Cardiac atrium fibroblast (primary cell): Measurements from ENCODE around the genes TOB2, PHF5A and XRCC6.

DNA sequence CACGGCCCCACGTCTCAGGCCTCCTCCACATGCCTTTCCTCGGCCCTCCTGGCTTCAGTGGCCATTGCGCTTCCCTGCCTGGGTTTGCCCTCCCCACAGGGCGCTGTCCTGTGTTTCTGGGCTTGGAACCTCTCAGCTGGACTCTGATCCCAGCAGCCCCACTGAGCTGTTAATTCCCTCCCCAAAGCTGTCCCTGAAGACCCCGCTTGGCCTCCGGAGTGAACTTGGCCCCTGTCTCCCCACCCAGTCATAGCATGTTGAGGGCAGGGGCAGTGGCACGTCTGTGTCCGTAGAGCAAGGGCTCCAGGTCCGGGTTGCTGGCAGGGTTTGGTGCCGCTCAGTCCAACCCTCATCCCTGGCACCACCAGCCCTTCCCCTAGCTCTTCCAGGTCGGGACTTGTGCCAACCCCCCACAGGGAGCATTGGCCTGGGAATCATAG lies 34.4 kb upstream of the TEF start:
- RAMPAGE, long total RNA: no peak

DNA sequence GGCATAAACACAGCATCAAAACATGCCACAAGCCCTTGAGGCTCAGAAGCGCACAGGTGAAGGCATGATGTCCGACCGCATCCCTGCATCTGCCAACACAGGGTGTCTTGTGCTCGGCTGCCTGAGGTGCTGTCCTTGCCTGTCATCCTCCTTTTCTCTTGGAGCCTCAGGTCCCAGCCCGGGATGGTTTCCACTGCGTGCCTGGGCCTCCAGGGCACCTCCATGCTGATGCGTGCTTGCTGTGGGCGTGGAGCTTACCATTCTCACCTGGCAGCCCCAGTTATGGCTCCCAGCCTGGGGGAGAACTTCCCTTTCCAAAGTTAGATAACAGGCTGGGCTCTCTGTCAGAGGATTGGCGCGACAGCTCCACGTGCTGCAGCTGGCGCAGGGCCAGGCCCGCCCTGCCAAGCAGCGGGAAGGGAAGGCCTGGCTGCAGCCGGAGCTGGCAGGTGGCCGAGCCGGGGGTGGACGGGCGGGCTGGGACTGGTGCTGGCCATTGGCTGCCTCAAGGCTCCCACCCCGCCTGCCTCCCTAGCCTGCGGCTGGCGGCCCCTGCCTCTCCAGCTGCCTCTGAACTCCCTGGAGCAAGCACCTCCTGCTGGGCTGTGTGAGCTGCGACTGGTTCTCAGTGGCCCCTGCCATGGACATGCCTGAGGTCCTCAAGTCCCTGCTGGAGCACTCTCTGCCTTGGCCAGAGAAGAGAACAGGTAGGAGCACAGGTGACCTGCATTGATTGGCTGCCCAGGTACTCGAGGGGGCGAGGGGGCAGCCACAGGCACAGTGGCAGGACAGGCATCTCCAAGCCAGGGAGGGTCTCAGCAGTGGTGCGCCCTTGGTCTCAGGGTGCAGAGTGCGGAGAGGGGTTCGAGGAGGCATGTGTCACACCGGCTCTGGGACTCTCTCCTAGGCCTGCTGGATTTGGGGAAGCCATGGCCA lies 14.6 kb upstream of the TEF start:
- RAMPAGE, long total RNA: no peak

DNA sequence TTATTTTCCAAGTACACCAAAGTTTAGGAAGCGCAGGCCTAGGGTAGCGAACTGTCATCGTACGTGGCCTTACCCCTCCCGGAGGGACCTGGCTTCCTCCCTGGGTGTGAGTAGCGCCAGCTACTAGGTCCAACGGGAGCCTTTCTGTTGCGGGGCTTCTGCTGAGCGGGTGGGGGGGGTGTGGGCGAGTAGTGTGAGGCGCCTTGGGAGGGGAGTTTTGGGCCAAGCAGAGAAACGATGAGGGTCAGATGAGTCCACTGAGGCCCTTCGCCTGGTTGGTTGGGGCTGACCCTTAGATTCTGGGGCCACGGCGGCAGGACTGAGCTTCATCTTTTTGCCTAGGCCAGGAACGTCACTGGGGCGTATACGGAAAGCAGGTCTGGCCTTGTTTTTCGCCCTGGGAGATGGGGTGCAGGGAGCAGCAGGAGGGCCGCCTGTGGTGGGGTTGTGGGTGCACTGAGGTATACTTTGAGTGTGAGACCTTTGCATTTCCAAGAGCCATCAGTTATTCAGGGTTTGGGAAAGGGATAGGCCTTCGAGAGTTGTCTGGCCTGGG lies 948 bp downstream of the TEF start:
- RAMPAGE, long total RNA: no peak

DNA sequence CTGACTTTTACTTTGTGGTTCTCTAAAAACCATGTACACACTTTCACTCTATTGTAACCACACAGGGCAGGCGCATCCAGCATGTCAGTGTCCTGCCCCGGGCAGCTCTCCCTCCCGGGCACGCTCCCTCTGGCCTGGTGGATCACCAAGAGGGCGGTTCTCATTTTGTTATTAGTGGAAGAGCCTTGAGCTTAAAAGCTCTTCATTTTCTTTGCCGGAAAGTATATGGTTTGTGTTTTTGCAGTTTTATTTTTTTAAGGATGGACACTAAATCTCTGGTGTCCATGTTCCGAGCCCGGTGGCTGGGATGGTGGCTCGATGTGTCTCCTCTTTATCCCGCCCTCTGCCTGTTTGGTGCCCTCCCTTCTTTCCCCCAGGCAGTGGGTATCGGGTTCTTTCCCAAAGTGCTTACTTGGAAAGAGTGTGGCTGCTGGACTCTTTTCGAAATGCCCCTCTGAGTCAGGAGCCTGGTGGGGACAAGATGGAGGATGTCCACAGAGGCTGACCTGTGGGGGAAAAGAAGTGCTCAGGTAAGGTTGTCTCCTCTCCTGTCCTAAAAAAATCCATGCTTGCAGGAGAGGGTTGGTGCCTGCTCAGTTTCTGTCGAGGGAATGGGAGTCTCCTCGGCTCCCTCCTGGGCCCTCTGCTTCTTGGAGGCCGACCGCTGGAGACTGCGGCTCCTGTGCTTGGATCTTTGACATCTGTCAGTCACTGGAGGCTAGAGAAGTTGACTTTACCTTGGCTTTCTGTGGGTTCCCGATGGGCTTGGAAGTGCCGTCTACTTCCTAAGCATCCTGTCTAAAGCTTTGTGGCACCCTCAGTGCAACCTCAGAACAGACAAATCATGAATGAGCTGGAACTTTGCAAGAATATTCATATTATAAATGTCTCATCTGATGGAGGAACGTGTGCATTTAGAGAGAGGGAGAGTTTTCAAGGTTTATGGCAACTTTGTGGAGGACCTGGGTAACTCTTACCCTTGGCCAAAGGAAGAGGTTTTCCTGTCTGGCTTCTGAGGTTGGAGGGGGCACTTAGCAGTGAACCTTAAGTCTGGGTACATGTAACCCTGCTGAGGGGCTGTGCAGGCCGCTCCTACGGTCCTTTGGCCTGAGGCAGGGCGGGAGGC lies 16.3 kb downstream of the TEF start:
- RAMPAGE, long total RNA: no peak

GRCh38 chr22:41403606-41404398 lies 22.1 kb downstream of the TEF start:
- RAMPAGE, long total RNA: no peak

DNA sequence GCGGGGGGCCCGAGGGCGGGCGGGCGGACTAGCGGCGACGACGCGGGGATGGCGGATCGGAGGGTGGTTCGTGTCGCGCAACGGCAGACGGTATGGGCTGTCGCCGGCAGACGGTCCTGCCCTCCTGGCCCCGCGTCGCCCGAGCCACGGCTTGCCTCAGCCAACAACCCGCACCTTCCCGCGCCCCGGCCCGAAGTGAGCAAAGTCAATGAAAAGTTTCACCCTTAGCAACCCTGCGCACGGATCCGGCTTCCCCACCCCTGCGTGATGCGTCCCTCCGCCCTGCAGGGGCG lies at the start of gene TOB2:
TOB2 (minus strand) TSS at position 201 of the 293 bp plus-strand sequence.
- RAMPAGE, long total RNA: no peak

DNA sequence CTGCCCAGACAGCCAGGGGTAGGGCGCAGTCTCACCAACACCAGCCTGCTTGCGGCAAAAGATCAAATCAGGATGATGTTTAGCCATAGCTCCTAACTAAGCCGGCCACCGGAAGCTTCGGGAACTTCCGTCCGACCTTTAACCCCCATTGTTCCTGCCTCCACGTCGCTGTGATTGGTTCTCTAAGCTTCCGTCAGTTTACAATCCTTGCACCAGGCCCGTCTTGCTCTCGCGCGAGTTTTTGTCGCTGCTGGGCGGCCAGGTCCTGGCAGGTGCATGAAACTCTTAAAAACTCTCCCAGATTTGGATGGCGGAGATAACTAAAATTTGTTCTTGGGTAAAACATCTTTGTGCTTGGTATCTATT lies at the start of gene PHF5A:
PHF5A (minus strand) TSS at position 126 of the 366 bp plus-strand sequence.
- RAMPAGE, long total RNA: start-site peak on the minus strand centred at position 110 of the sequence, 15 bp wide, 128 and 31 reads in 2 replicates

DNA sequence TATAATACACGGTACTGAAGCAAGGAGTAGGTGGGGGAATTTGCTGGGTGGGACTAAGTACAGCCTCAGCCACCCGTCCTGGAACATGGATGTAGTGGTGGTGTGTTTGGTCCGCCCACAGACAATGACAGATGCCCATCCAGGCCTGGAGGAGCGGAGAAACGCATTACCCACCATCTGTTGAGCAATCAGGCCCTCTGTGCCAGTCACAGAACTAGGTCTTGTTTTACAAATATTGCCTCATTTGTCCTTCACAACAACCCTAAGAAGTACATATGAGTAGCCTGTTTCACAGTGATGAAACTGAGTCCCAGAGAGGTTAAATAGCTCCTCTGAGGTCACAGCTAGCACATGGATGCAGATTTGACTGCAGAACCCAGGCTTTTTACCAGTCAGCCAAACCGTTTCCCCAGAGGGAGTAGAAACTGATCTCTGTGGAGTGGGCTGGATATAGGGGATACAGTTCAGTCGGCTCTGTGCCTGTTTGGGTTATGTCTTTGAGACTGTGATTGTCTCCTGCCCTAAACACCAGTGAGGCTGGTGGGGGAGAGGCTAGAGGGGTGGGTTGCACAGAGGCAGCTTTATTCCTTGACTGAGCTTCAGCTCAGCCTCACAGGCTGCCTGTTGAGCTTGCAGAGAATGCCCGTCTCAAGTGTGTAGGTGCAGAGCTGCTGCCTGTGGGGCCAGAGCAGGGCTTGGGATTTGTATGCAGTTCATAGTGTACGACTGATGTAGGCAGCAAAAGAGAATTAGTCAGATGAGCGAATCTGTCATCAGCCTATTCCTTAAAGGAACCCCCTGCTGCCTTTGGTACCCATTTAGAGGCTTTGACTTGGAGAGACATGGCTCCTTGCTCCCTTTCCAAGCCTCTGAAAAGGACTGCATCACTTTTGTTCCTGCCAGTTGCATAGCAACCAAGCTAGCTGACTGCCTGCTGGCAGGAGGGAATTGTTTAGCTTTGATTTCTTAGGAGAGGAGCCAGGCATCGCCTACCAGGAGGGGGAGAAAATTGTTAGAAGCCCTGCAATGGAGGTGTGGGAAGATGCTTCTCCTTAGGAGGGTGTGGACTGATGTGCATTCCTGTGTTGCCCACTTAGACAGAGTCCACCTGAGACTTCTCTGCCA lies 10.6 kb downstream of the ACO2 start:
- RAMPAGE, long total RNA: no peak

DNA sequence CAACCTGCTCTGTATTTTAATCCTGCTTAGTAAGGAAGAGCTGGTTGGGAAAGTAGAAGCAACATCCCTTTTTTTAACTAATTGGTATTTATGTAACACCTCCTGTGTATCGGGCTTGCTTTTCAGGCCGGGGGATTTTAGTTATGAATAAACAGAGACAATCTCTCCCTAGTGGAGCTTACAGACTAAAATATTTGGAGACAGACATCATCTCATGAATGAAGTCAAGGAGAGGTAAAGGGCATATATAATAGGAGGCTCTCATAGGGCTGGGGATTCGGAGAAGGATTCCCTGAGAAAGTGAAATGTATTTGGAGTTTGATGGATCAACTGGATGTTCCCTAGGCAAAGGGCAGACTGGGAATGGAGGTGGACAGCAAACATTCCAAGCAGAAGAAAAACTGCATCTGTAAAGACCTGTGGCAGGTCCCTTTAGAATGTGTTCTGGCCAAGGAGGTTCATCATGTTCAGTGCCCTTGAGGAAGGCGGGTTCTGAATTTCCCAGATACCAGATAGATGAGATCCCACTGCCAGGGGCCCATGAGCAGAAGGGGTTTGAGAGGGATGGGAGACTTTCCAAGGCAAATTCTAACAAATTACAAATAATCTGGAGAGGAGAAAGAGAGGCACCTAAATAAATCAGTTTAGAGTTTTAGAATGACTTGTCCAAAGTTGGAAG lies 22.0 kb downstream of the ACO2 start:
- RAMPAGE, long total RNA: no peak

GRCh38 chr22:41523092-41523459 lies 21.2 kb downstream of the POLR3H start:
- RAMPAGE, long total RNA: no peak

- RAMPAGE, long total RNA: start-site peak on the plus strand at chr22:41621293-41621349, 1,484 and 201 reads in 2 replicates
These were observed at the start of gene XRCC6 for GRCh38 chr22:41621124-41622209. TSS of gene XRCC6 (plus strand) at chr22:41621295.

DNA sequence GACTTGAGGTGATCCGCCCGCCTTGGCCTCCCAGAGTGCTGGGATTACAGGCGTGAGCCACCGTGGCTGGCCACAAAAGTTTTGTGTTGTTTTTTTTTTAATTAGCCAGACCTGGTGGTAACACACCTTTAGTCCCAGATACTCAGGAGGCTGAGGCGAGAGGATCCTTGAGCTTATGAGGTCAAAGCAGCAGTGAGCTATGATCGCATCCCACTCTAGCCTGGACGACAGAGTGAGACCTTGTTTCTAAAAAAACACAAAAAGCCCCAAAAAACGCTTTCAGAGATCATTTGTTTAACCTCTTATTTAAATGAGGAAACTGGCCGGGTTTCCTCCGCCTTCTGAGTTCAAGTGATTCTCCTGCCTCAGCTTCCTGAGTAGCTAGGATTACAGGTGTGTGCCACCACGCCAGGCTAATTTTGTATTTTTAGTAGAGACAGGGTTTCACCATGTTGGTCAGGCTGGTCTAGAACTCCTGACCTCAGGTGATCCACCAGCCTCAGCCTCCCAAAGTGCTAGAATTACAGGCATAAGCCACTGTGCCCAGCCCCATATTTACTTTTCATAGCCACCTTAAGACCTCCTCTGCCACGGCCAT lies 47.1 kb upstream of the CCDC134 start:
- RAMPAGE, long total RNA: no peak

GRCh38 chr22:41825950-41827103 lies 6.6 kb upstream of the SREBF2 start:
- RAMPAGE, long total RNA: no peak

- RAMPAGE, long total RNA: no peak
These were observed 33.9 kb downstream of the SREBF2 start for GRCh38 chr22:41866543-41867390.

GRCh38 chr22:41939491-41939801 lies 7.5 kb downstream of the CENPM start:
- RAMPAGE, long total RNA: no peak

- RAMPAGE, long total RNA: no peak
These were observed 5.0 kb upstream of the CENPM start for GRCh38 chr22:41951719-41952614.

- RAMPAGE, long total RNA: no peak
These were observed 322 bp upstream of the NDUFA6 start for GRCh38 chr22:42090858-42091329.

- RAMPAGE, long total RNA: no peak
These were observed 2.6 kb downstream of the CYP2D6 start for GRCh38 chr22:42127726-42128597.

GRCh38 chr22:42209934-42211348 lies 60.0 kb downstream of the TCF20 start:
- RAMPAGE, long total RNA: no peak

- RAMPAGE, long total RNA: no peak
These were observed 28.3 kb upstream of the TCF20 start for GRCh38 chr22:42298748-42299146.